ENCODE measurements around the genes B4GALT4 and PLA1A.

DNA sequence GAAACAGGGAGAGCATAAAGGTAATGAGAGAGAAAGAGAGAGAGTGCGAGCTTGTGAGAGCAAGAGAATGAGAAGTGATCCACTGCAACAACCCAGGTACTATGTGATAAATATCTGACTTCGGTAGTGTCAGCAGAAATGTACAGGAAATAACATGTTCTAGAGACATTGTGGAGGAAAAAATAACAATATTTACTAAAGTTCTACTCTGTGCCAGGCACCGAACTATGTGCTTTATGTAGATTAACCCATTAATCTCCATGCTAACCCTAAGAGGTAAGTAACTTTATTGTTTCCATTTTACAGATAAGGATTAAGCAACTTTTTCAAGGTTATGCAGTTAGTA, 425.8 kb downstream of the ZBTB20 start:
- RRBS, 2 experiments, result no CpG with 5 or more reads among the region's 3 CpGs

DNA sequence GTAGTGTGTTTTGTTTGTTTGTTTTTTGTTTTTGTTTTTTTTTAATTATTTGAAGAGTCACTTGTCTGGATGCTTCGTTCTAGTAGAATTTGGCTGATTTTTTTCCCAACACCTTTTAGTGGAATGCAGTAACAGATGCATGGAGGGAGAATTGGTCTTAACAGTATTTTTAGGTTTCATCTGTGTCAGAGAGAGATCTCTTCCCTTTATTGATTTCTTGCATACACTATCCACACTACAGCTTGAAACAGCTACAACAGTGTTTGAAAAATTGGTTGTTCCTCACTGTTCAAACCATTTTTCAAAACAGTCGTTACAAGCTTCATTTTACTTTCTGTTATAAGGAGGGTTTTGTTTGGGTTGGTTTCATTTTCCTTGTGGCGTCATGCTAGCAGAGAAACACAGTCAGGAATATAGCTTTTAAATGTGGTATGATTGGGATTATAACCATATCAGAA, 400.7 kb downstream of the ZBTB20 start:
- RRBS, 2 experiments, result no CpG with 5 or more reads among the region's 3 CpGs

DNA sequence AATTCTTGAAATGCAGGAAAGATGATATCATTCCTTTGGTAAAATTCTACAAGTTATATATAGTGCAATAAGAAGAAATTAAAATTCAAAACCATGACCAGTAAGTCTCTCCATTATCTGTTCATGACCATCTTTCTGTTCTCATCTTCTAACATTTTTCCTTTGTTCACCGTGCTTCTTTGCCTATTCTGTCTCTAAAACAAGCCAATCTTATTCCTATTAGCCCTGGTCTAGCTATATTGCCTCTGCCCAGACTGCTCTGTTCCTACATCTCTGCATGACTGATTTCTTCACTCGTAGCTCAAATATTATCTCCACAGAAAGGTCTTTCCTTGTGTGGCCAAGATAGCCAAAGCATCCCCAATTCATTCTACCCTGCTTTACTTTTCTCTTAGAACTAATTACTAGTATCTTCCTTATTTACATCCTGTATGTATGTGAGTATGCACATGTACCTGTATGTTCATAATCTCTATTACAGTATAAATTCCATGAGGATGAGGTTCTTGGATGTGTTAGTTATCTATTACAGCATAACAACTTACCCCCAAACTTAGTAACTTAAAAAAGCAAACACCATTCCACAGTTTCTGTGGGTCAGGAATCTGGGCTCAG, 310.2 kb downstream of the ZBTB20 start:
- RRBS, 2 experiments, result no CpG with 5 or more reads among the region's 2 CpGs

DNA sequence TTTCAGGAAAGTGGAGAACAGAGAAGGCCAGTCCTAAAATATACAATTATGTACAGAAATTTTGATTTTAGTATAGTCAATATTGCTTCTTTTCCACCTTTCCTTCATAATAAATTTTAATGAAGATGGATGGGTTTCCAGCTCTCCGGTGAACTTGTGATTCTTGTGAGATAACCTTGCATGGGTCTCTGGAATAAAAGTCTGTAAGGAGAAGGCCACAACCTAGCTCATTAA, 21.5 kb upstream of the ZBTB20 start:
- RRBS, 2 experiments, result no CpG with 5 or more reads among the region's 1 CpG

DNA sequence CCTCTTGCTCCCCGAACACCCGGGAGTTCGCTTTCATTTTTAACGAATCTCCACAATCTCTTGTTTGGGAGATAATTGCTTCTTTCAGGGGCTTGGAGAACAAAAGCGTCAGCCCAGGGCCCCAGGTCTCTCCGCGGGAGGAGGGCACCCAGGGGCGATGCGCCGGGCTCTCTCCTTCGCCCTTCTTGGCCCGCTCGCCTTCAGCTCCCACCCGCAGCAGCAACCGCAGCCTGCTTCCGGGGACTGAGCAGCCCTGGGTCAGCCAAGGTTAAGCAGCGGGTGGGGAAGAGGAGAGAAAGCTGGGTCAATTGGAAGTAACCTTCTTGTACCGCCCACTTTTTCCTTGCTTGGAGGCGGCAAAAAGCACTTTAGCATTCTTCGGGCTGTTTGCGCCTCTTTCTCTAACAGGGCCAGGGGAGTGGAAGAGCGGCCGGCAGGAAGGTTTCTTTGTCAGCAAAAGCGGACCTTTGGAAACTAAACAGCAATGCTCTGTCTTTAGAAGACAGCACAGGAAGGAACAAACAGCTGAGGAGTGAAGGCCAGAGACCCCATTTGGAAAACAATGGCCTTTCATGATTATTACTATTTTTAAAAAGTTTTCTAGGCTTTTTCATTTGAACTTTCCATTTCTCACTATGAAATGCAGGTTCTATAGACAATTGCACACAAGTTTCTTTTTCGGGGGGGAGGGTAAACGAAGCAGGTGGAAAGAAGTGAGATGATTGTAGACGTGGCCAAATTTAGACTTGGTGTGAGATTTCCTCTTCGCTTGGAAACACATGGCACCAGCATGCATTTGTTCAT, 35.6 kb downstream of the GAP43 start:
- RRBS, 2 experiments, result 1 to 3% methylated on average over 7 of the region's 28 CpGs

DNA sequence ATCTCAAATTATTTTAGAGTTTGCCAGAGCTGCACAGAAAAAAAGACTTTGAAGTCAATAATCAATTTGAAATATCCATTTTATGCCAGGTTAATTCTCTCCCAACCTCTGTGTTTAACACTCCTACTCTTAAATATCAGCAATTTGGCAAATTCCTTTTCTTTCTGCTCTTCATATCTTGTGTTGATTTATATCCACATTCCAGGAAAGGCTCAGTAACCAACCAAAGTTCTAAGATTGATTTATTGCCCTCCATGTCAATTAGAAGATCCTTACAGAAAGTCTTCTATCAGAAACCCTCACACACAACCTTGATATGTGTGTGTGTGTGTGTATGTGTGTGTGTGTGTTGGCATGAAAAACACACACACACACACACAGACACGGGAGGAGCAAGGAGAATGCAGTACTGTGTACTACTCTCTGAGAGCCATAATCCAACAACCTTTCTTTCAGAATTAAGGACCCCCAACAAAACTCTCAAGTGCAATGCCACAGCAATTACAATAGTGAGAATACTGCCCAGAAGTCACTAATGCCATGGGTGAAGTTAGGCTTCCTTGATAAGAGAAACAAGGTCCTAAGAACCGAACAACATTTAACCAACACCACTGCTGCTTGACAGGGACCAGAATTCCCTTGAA, 1.1 kb downstream of the LSAMP start:
- RRBS, 2 experiments, result no CpG with 5 or more reads among the region's 2 CpGs

DNA sequence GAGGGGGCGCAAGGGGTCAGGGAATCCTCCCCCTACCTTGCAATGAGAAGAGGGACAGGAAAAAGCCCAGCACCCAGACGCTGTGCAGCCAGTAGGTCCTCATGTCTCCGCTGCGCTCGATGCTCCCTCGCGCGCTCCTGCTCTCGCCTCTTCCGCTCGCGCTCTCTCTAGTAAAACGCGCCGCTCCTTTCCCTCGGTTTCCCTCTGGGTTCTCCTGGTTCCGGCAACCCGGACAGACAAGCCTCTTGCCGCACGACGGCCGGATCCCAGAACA, 1037.6 kb downstream of the IGSF11 start:
- RRBS, 2 experiments, result 7 to 8% methylated on average over 1 of the region's 22 CpGs

DNA sequence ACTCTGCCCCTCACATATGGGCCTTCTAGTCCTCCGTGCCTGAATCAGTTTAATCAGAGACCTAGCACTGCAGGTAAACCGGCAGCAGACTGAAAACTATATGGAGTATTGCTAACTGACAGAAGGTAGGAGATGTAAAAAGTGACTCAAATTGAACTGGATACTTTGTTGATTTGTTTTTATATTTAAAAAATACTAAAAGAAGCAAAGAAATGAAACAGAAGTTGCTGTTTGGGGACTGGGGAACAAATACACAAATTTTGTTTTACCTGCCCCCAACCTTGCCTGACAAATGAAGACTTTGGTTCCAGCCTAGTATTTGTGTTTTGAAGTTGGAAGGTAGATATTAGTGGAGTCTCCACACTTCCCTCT, 230.0 kb downstream of the IGSF11 start:
- RRBS, 2 experiments, result no CpG with 5 or more reads among the region's 2 CpGs

DNA sequence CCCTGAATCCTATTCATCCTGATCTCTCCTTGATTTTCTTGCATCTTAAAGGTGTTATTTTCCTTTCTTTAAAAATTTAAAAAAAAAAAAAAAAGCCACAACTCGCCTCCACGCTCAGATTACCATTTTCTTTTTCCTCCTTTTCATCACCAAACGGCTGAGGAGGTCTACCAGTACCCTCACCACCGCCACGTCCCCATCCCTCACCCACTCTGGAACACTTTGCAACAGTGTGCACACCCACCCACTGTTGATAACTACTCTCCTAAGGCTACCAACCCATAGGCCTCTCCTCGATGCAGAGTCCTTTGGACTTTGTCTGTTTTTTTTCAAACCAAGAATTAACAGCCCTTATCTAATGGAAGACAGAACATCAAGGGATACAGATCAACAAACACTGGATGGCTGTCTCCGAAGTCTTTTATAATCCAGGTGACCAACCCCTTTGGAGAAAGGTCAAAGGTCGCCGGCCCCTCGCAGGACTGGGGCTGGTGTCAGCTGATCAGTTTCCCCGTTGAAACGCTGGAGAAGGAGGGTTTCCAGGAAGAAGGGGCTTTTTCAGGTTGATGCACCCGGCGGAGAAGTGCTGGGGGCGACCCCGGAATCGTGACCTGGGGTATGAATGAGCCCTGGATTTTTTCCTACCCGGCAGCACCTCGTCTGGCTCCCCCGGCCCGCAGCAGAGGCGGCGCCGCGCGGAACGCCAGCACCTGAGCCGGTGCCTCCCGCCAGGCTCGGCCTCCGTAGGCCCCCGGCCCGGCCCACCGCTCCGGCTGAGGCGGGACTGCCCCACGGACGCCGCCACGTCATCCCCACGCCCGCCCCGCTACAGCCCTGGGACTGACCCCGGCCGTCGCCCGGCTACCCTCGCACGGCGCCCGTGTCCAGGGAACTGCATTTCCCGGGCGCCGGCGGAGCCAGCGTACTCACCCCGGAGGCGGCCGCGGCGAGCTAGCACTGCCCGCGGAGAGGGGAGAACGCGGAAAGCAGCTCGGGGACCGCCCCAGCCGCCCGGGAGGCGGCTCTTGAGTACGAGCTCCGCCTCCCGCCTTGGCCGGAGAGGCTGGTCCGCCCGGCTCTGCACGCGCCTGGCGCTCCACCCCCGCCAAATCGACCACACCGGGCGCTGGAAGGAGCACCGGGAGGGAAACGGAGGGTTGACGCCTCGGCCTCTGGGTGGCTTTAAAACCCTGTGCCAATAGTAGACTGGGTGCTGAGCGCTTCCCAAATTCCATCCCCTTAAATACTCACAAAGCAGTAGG, at the start of gene B4GALT4:
TSS of gene B4GALT4 (minus strand) at position 959 of the 1,262 bp plus-strand sequence.
- RRBS, 2 experiments, result 1 to 2% methylated on average over 57 to 58 of the region's 88 CpGs

- RRBS, 2 experiments, result no CpG with 5 or more reads among the region's 6 CpGs
Measured at GRCh38 chr3:119292517-119293237, 1.5 kb upstream of the ARHGAP31 start.

DNA sequence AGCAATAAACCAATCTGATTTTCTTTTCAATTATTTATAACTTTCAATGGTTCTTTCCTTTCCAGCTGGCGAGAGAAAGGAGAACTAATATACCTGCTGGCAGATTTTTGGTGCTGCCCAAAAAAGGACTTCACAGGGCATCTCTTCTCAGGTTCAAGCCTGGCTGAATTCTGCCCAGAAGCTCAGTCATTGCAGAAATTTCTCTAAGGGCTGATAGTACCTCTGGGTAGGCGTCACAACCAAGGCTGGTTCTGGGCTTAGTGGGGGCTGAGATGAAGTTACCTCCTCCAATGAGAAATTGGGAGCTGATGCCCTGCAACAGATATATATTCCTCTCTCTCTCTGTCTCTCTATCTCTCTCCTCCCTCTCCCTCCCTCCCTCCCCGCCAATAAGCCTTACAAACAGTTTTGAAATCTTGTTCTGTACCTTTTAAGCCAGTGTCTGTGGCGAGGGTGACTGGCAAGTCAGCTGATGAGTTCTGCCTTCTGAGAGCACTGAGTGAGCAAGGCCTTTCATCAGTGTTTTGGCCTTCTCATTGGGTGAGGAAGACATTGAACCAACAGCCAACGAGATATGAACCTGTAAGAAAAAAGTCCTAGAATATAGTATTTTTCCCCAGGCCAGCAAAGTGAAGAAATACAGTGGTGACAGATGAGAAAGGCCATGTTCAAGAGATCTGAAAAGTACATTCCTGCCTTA, 45.6 kb downstream of the TMEM39A start:
- RRBS, 2 experiments, result no CpG with 5 or more reads among the region's 5 CpGs

DNA sequence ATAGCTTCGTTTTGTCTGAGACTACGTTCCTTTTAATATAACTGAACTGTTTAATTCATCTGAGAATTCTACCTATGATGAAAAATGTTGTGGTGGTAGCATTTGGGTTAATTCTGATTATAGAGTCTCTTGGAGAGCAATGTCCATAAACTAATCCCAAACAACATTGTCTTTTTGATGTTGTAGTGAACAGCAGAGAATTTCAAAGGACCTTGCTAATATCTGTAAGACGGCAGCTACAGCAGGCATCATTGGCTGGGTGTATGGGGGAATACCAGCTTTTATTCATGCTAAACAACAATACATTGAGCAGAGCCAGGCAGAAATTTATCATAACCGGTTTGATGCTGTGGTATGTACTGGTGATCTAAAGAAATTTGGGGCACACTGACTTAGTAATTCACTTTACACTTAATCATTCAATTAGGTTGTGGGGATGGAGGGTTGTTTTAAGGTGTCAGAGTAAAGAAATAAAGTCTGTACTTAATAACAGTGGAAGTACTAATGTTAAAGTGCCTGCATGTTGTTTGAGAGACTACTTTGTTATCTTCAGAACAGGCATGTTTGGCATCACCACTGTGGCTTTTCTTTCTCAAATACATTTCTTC, 2.3 kb downstream of the TIMMDC1 start:
- RRBS, 2 experiments, result no CpG with 5 or more reads among the region's 4 CpGs

GRCh38 chr3:119517071-119517422, 18.7 kb downstream of the TIMMDC1 start:
- RRBS, 2 experiments, result no CpG with 5 or more reads among the region's 2 CpGs

- RRBS, 2 experiments, result no CpG with 5 or more reads among the region's 8 CpGs
Measured at GRCh38 chr3:119555037-119555825, 4.2 kb downstream of the CD80 start.

DNA sequence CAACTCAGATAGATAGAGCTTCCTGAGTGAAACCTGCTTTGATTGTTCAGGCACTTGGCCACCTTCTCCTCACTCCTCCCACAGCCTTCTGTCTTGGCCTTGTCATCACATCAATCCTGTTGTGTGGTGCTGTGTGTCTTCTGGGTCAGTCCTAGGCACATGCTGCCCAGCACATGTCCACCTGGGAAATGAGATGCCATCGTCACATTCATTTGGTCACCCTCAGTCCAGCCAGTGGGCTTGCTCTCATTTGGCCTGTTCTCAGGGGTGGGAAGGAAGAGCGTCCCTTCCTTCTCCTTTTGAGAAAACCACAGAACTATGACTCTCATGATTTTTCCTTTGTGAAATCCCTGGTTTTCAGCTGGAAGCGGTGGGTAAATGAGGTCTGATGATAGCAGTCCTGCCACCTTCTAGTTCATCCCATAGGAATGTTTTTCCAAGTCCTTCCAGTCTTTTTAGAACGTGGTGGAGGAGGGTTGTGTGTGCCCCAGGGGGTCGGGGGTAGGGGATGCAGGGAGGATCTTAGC, 8.5 kb upstream of the PLA1A start:
- RRBS, 2 experiments, result no CpG with 5 or more reads among the region's 5 CpGs

GRCh38 chr3:119597263-119598204, at the start of gene PLA1A:
TSS of gene PLA1A (plus strand) at chr3:119597885.
- RRBS, 2 experiments, result no CpG with 5 or more reads among the region's 7 CpGs

GRCh38 chr3:119651992-119652834, 8.2 kb downstream of the POPDC2 start:
- RRBS, 2 experiments, result no CpG with 5 or more reads among the region's 8 CpGs

GRCh38 chr3:119659774-119660354, 525 bp downstream of the POPDC2 start:
- RRBS, 2 experiments, result no CpG with 5 or more reads among the region's 8 CpGs

GRCh38 chr3:119665007-119665460, 4.6 kb upstream of the POPDC2 start:
- RRBS, 2 experiments, result no CpG with 5 or more reads among the region's 6 CpGs

- RRBS, 2 experiments, result no CpG with 5 or more reads among the region's 5 CpGs
Measured at GRCh38 chr3:119747282-119748026, 34.4 kb upstream of the NR1I2 start.